PC-3 (cell line): ENCODE measurements around a stretch of chr12.

- RAMPAGE, long total RNA = no peak
Observed at GRCh38 chr12:12494198-12494764, 68.4 kb downstream of the DUSP16 start.

- RAMPAGE, long total RNA = no peak
Observed at GRCh38 chr12:12705888-12706344, 9.9 kb upstream of the GPR19 start.

GRCh38 chr12:12716668-12717283 lies 392 bp upstream of the CDKN1B start:
- RAMPAGE, long total RNA = no peak

DNA sequence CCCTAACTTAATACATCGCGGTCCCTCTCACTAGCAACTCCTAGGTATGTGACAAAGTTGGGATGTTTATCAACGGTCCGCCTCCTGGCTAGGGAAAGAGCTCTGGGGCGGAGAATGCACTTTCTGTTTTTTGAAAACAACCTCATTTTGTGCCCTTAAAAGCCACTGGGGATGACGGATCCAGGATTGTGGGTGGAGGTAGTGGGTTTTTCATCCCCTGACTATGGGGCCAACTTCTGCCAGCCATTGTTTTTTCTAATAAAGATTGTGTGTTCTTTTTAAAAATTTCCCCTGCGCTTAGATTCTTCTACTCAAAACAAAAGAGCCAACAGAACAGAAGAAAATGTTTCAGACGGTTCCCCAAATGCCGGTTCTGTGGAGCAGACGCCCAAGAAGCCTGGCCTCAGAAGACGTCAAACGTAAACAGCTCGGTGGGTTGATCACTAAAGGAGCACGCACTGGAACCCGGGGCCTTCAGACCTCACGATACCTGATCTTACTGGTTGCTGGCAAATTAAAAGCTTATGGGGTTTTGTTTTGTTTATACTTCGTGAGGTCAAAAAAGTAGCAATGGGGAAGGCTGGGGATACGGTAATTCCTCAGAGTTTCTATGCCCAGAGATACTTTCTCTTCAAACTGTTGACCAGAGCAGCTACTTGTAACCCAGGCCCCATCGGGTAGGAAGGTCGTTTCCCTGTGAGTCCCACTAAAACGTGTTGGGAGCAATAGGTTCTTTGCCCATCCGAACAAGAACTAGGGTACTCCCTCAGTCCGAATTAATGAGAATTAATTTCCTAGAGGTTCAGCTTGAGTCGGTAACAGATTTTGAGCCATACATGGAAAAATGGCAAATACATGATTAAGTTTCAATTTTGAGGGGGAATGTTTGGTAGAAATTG lies 1.6 kb downstream of the CDKN1B start:
- RAMPAGE, long total RNA = no peak

- RAMPAGE, long total RNA = no peak
Observed at GRCh38 chr12:12734576-12735204, 17.5 kb downstream of the CDKN1B start.

- RAMPAGE, long total RNA = no peak
Observed at GRCh38 chr12:12838457-12838708, 25.2 kb downstream of the DDX47 start.

GRCh38 chr12:12881351-12882073 lies 9.8 kb upstream of the GPRC5A start:
- RAMPAGE, long total RNA = no peak

DNA sequence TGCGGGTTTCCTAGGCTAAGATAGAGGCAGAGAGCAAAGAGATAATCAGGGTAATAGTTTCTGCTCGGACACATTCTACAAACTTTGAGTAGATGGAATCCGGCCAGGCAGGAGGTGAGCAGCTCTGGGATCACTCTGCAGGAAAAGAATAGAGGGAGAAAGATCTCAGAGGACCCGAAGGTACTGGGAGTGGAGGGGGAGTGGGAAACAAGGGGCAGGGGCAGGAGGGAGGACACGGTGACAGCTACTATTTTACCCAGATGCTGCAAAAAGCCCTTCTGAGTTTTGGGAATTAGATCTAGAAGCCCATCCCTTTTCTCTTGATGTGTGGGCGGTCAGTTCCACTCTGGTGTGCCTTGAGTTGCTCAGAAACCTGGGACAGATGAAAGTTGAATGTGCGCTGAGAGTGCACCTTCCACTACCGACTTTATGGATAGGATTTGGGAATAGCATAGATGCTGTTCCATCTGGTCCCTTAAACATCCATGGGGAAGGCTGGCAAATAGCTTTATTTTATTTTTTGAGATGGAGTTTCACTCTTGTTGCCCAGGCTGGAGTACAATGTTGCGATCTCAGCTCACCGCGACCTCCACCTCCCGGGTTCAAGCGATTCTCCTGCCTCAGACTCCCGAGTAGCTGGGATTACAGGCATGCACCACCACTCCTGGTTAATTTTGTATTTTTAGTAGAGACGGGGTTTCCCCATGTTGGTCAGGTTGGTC lies 662 bp downstream of the GPRC5A start:
- RAMPAGE, long total RNA = no peak

GRCh38 chr12:13001698-13002036 lies 1.6 kb upstream of the HEBP1 start:
- RAMPAGE, long total RNA = no peak

- RAMPAGE, long total RNA = no peak
Observed at GRCh38 chr12:13045832-13046281, 1.7 kb downstream of the FAM234B start.

- RAMPAGE, long total RNA = no peak
Observed at GRCh38 chr12:13087607-13088845, 15.4 kb downstream of the GSG1 start.

DNA sequence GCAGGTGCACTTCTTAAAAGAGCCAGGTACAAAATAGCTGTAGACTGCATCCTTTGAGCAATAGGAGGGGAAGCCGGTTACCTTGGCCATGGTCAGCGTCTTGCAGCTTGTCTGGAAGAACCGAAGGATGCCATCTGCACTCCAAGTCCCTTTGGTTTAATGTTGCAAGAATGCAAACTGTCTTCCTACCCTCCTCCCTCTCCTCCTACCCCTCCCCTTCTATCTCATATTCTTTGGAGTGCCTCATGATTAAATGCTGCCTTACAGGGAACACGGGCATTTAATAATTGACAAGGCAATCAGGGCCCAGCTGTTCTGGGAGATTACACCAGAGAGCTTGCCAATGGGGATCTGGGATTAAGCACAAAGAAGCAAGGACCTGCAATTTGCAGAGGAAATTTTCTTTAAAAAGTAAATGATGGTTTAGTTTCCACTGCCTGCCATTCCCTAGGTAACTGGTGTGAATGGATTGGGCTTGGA lies 7.9 kb downstream of the GSG1 start:
- RAMPAGE, long total RNA = no peak

DNA sequence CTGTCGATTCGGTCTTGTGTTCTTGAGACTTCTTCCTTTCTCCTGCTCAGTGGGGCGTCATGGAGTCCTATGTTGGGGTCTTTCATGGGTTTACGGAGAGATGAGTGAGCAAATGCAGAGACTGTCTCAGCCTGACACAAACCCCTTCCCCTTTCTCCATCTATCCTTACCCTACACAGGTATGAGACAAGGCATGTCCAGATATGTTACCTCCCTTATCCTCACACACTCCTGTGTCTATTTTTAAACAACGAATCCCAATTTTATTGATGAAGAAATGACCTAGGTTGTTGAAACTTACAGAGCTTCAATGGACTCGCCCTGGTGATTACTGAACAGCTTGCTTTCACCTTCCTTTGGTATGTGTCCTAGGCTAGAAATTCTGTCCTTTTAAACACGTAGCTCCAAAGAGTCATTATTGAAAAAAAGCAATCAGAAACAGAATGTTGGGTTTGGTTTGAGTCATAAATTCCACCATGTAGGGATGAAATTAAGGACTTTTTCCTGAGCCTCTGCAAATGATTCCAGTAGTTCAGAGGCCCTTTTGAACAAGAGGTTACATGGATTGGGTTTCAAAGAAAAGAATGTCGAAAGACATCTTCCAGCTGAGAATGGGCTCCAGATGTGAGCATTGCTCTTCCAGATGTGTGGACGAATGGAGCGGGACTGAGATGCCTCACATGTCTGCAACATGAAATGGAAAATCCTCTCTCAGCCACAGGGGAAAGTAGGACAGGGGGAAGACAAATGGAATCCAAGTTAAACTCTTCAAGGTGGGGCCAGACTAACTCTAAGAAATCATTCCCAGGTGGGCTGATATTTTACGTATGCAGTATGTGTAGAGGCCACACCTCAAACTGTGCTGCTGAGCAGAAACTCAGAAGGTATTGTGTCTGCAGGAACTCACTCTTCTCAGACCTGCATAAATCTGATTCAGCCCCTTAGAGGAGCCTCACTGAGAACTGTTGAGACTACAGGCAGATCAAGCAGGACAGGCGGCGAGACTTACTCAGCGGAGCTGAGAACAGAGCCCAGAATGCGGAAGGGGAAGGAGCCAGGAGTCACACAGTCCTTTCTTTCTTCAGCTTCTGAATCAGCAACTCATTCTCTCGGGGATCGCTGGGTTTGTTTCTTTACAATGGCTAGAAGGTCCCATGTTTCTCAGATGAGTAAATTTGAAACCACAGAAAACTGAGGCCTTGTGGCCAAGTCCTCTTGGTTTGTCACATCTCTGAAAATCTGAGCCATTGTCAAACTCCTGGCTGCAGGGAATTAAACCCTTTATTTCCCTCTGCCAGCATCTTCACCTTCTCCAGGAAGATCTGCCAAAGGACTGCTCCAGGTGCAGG lies 23.4 kb upstream of the EMP1 start:
- RAMPAGE, long total RNA = no peak

DNA sequence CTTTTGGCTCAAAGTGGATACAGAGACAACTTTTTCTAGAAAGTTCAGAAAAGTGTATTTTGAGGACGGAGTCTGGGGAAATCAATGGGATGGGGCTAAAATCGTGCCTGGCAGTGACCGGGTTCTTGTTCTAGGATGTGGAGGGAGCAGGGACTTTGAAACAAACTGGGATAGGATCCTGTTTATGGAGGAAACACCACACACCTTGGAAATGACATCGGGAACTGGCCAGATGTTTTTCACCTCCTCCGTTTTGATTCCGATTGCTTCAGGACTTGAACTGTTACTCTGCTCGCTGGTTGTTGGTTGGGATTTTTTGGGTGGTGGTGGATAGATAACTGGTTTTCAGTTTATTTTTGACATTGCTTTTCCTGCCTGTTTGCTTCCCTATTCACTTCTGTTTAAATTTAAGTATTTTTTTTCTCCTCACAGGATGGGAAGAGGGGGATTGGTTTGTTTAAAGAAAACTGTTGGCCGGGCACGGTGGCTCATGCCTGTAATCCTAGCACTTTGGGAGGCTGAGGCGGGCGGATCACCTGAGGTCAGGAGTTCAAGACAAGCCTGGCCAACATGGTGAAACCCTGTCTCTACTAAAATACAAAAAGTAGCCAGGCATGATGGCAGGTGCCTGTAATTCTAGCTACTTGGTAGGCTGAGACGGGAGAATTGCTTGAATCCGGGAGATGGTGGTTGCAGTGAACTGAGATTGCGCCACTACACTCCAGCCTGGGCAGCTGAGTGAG lies 667 bp downstream of the EMP1 start:
- RAMPAGE, long total RNA = no peak

GRCh38 chr12:13214216-13214489 lies 17.6 kb downstream of the EMP1 start:
- RAMPAGE, long total RNA = no peak

DNA sequence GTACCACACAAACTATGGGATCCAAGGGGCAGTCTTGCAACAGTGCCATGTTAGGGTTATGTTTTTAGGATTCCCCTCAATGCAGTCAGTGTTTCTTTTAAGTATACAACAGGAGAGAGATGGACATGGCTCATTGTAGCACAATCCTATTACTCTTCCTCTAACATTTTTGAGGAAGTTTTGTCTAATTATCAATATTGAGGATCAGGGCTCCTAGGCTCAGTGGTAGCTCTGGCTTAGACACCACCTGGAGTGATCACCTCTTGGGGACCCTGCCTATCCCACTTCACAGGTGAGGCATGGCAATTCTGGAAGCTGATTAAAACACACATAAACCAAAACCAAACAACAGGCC lies 18.9 kb downstream of the EMP1 start:
- RAMPAGE, long total RNA = no peak

GRCh38 chr12:13218014-13219080 lies 21.8 kb downstream of the EMP1 start:
- RAMPAGE, long total RNA = no peak

DNA sequence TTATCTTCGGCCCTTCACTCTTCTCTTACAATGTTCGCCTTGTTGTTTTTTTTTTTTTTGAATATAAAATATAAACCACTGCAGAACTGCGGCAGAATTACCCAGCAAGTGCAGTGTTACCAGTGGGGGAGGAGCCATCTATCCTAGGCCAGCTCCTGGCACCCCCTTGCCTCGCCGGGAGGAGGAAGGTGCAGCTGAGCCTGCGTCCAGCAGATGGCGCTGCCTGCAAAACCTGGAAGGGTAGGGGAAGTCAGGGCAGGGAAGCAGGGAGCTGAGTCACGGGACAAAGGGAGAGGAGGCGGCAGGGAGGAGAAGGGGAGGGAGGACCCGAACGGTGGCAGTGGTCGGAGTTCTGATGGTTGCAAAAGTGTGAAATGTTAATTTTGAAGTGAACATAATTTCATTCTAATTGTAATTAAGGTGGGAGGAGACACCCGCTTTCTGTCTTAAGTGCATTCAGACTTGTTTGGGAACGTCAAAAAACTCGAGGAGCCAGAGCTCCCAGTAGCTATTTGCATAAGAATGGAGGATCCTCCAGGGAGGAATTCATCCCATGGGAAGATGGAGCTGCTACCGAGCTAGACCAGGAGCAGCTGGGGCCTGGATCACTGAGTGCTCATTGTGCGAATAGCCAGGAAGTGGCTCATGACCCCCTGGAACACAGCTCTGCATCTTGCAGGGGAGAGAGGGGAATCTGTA lies 59.3 kb downstream of the EMP1 start:
- RAMPAGE, long total RNA = no peak

DNA sequence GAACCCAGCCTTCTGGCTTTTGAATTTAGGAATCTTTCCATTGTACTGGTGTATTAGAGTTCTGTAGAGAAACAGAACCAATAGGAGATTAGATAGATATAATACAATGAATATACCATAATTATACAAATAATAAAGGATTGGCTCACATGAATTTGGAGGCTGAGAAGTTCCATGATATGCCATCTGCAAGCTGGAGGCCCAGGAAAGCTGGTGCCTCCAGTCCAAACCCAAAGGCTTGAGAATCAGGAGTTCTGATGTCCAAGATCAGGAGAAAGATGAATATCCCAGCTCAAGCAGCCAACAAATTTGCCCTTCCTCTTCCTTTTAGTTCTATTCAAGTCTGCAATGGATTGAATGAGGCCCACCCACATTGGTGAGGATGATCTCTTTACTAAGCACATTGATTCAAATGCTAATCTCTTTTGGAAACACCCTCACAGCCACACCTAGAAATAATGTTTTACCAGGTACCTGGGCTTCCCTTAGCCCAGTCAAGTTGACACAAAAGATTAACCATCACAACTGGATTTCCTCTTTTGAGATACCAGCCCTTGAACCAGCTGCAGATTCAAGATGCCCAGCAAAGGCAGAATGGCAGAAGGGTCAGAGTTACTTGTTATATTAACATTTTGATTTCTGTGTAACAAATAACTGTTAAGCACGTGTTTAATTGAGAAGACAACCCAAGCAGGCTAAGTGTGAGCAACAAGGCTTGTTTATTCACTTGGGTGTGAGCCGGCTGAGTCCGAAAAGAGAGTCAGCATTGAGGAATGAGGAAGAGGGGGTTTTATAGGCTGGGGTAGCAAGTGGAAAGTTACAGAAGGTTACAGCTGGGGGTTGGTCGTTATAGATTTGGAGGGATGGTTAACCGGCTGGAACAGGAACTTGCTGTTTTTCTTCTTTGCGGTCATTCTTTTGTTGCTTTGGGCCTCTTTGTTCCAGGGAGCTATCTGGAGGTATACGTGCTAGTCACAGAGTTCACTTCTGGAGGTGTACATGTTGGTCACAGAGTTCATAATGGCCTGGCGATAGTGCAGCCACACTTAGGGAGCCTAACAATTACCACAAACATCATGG lies 180.2 kb downstream of the EMP1 start:
- RAMPAGE, long total RNA = no peak

DNA sequence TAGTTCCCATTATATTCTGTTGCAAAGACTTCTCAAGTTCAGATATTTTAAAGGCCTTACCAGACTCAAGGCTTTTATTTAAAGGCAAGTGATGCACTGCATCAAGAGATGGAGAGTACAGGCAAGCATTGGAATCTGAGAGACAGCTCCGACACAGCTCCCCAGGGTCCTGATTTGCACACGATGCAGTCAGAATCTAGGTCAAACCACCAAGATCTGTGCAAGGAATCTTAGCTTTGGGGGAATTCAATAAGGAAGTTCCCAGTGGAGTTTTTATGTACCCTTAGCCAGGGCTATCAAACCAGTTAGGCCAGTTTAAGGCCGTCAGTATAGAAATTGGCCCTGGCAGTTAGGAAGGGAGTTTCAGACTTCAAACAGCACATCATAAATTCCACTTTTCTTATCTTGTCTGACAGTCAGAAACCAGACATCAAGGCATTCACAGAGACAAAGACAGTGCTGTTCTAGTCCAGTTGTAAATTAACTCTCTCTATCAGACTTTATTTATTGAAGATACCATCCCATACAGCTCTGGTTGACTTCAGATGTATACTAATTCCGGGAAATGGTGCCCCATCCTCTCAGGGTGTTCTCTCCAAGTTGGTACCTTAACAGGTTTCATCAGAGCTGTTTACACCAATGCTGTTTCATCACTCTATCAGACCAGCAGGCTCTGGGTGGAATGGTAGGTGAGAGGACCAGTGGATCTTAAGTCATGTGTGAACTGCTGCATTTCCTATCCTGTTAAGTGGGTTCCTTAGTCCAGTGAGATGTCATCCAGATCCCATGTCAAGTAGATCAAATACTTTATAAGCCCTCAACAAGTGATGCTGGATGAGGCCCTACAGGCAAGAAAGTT lies 157.5 kb upstream of the ATF7IP start:
- RAMPAGE, long total RNA = no peak